ENCODE measurements around the genes HMCES and ALG1L2.

DNA sequence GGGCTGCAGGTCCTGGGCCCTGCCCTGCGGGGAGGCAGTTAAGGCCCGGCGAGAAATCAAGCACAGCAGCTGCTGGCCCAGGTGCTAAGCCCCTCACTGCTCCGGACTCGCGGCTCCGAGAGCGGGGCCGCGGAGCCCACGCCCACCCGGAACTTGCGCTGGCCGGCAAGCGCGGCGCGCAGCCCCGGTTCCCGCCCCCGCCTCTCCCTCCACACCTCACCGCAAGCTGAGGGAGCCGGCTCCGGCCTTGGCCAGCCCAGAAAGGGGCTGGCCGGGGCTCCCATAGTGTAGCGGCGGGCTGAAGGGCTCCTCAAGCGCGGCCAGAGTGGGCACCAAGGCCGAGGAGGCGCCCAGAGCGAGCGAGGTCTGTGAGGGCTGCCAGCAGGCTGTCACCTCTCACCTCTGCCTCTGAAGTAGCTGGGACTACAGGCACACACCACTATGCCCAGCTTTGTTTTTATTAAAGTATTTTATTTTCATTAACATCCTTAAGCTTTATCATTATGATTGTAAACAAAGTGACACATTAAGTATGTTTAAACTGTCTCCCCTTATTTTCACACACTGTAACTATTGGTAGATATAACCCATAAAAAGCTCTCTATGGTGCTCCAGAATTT is 8.0 kb downstream of the GP9 start:
- PRO-cap: no peak

DNA sequence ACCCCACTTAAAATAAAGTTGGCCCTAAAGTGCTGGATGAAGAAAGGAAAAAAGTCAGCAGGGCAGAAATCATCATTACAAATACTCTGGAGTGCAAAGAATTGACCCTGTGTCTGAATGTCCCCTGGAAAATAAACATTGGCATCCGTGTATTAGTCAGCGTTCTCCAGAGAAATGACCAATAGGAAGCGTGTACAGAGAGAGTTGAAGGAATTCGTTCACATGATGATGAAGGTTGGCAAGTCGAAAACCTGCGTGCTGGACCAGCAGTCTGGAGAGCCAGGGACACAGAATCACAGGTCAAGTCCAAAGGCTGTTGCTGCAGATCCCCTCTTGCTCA is 16.6 kb downstream of the GP9 start:
- PRO-cap: no peak

GRCh38 chr3:129120244-129121332 is 1.0 kb downstream of the RAB43 start:
- PRO-cap: unidirectional peak, plus-strand start at chr3:129120829

GRCh38 chr3:129167001-129167970 is 6.4 kb upstream of the ISY1 start:
- PRO-cap: no peak

DNA sequence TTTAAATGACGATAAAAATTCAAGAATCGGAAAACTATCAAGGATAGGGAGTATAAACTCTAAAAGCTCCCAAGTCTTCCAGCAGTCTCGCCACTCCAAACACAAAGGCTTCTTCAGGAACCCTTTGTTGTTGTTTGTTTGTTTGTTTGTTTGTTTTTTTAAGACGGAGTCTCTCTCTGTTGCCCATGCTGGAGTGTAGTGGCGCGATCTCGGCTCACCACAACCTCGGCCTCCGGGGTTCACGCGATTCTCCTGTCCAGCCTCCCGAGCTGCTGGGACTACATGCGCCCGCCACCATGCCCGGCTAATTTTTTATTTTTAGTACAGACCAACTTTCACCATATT is 914 bp downstream of the CNBP start:
- PRO-cap: unidirectional peak, minus-strand start at position 254 of the sequence

DNA sequence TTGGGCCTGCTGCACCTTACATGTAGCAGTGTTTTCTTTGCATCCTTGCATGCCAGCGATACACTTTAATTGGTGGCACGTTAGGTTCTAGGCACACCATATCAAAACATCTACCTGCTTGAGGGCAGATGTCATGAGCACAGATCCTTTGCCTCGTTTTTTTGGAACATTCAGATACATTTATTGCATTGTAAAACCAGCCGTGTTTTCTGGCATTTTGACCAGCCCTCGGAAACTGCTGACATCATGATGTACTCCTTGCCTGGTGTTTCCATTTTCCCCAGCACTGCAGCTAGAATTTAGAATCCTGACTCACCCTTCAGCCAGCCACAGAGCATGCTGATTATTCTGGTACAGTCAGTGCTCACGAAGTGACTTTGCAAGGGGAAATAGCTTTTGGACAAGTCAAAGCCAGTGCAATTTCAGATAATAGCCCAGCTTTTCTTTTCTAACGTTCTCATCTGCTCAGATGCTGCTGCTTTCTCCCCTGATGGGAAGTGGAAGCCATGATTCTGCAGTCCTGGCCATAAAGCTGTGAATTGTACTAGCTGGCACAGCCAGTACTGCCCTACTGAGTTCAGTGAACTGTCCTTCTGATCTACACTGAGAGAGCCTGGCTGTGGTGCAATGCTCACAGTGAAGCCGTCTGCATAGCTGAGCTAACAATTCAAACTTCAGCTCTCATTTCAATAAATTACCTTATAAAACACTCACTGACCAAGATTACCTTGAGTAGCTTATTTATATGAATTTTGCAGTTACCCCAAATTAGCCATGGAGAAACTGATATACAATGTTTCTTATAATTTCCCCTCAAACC is 12.1 kb upstream of the CNBP start:
- PRO-cap: no peak

DNA sequence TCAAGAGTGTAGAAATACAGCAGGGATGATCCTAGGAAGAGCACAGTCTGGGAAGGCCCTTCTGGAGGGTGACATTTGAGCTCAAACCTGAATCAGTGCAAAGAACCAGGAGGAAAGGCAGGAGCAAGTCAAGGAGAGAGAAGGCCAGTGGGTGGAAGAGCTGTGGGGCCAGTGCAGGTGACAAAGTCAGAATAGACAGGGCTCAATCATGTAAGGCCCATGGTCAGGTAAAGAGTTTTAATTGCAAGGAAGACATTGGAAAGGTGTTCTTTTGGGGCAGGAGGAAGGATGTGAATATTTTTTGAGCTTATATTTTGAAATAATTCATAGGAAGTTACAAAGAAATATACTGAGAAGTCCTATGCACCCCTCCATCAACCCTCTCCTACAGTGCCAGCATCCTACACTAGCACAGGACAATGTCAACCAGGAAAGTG is 11.9 kb downstream of the COPG1 start:
- PRO-cap: no peak

GRCh38 chr3:129278266-129279343 is at the start of gene HMCES:
TSS of gene HMCES (plus strand) at chr3:129278870.
- PRO-cap: bidirectional peak, plus-strand start at chr3:129278845, minus-strand start at chr3:129278763; unidirectional peak, plus-strand start at chr3:129279210

GRCh38 chr3:129384515-129385331 is 43.7 kb downstream of the EFCAB12 start:
- PRO-cap: no peak

- PRO-cap: no peak
Observed at GRCh38 chr3:129413554-129414502, 14.6 kb downstream of the EFCAB12 start.

DNA sequence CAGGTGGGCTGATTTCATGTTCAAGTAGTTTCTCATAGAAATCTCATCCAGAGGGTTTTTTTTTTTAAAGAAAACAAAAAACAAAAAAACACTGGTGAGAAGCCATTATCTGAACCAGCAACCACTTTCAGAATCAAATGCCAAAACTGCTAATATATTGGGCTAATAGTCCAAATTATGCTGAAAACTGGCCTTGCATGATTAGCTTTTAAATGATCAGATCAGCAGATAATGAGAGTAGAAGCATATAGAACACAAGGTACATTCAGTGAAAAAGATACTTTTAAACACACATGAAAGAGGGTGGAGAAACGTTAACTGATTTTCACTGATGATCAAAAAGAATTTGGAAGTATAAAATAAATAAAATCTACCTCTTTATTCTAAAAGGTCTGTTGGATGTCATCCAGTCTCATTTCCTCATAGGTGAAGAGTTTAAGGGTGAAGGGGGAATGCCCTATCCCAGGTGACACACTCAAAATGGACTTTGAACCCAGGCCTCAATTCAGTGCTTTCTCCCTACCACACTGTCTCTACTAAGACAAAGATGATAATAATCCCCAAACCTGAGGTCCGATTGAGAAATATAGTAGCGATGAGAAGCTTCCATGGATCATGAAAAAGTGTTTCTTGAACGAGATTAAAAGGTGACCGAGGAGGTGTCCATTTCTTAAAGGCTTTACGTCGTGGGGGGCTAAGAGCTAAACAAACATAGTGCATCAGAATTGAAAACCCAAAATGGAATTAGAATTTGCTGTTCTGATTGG is 5.0 kb upstream of the EFCAB12 start:
- PRO-cap: no peak

GRCh38 chr3:129560304-129560864 is 17.4 kb downstream of the H1-8 start:
- PRO-cap: bidirectional peak, plus-strand start at chr3:129560658, minus-strand start at chr3:129560488

DNA sequence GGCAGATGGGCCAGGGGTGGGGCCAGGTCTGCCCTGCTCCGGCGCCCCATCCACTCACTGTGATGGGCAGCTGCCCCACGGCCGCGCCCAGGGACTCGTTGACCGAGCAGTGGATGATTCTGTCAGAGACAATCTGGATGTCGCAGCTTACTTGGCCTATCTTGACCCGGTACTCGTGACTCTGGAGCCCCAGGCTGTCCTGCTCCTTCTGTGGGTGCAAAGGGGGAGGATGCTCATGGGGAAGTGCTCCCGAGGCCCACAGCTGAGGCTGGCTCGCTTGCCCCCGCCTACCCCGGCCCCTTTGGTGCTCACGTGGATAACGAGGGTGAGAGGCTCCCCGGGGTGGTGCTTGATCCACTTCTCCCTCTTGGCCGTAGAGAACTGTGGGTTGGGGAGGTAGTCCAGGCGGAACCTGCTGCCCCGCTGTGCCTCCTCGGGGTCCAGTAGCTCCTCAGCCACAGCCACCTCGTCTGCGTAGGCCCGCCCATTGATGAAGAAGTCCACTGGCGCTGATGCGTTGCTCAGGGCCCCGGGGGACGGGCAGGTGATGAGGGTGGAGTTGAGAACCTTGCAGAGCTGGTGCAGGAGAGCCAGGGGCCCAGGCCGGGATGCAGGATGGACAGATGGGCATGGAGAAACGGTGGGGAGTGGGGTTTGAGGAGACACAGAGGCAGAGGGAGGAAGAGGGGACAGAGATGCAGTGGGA is 27.9 kb downstream of the H1-8 start:
- PRO-cap: no peak

DNA sequence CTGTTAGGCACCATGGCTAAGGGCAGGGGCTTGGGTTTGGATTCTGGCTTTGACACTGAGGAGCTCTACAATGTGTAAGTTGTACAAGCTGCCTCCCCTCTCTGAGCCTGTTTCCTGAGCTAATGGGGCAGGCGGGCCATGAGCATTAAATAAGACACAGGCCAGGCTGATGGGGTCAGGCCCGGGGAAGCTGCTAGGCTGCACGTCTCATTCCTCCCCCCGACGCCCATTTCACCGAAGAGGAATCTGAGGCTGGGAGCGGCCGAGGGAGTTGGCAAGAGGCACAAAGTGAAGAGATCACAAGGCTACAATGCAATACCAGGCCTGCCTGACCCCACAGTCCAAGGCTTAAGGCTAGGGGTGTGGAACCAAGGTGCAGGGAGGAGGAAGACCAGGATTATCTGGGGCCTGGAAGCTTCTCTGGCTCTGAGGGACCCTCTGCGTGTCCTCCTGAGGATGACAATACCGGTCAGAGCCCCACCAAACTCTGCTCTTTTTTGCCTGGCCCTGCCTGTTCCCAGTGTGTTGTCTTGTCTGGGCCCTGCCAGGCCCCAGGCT is 19.4 kb downstream of the PLXND1 start:
- PRO-cap: bidirectional peak, plus-strand start at position 337 of the sequence, minus-strand start at position 124 of the sequence

DNA sequence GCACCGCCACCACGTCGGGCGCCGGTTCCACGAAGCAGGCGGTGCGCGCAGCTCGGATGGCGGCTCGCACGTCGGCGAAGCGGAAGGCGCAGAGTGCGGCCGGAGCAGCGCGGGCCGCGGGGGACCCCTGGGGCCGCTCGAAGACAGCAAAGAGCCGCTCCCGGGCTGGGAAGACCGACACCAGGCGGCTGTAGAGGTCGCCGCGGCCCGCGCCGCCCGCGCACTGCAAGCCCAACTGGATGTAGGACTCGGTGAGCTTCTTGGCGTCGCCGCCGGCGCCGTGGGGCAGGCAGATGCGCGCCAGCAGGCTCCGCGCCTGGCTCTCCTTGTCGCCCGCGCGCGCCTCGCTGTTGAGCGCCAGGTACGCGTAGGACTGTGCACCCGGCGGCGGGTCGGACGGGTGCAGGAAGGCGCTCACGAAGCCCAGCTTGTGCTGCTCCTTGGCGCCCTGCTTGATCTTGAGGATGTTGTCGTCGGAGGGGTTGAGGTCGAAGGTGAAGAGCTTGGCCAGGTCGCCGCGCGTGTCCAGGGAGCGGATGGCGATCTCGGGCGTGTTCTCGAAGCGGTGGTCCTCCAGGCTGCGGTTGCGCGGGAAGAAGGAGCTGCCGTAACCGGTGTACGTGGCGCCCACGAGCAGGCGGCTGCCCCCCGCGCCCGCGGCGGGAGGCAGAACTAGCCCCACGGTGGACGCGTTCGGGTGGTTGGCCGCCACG is 935 bp downstream of the PLXND1 start:
- PRO-cap: bidirectional peak, plus-strand start at position 292 of the sequence, minus-strand start at position 233 of the sequence; bidirectional peak, plus-strand start outside the sequence, minus-strand start at position 674 of the sequence

GRCh38 chr3:129670284-129671338 is 64.1 kb upstream of the PLXND1 start:
- PRO-cap: no peak

DNA sequence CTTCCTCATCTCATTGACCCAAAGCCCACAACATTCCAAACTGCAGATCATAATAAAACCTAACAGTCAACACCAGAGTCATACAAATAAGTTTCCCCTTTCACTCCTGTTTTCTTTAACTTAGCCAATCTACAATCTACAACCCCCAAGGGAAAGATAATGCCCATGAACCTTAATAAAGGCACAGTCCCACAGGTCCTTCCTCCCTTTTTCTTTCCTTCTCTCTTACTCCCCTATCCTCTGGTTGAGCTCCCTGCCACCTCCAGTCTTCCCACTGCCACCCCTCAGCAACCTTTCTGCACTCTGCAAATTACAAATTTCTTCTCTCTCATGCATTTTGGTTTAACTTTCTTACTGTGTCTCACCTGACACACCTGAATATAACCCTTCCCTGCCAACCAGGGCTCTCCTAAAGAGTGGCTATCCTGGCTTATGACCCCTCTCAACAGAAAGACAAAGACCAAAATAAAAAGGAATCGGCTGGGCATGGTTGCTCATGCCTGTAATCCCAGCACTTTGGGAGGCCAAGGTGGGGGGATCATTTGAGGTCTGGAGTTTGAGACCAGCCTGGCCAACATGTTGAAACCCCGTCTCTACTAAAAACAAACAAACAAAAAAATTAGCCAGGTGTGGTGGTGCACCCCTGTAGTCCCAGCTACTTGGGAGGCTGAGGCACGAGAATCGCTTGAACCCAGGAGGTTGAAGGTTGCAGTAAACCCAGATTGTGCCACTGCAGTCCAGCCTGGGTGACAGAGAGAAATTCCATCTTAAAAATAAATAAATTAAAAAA is 136.3 kb downstream of the TMCC1 start:
- PRO-cap: no peak

GRCh38 chr3:129911200-129911706 is 17.7 kb upstream of the TMCC1 start:
- PRO-cap: no peak

- PRO-cap: no peak
Observed at GRCh38 chr3:130081460-130082066, at the start of gene ALG1L2. TSS of gene ALG1L2 (plus strand) at chr3:130081831.

DNA sequence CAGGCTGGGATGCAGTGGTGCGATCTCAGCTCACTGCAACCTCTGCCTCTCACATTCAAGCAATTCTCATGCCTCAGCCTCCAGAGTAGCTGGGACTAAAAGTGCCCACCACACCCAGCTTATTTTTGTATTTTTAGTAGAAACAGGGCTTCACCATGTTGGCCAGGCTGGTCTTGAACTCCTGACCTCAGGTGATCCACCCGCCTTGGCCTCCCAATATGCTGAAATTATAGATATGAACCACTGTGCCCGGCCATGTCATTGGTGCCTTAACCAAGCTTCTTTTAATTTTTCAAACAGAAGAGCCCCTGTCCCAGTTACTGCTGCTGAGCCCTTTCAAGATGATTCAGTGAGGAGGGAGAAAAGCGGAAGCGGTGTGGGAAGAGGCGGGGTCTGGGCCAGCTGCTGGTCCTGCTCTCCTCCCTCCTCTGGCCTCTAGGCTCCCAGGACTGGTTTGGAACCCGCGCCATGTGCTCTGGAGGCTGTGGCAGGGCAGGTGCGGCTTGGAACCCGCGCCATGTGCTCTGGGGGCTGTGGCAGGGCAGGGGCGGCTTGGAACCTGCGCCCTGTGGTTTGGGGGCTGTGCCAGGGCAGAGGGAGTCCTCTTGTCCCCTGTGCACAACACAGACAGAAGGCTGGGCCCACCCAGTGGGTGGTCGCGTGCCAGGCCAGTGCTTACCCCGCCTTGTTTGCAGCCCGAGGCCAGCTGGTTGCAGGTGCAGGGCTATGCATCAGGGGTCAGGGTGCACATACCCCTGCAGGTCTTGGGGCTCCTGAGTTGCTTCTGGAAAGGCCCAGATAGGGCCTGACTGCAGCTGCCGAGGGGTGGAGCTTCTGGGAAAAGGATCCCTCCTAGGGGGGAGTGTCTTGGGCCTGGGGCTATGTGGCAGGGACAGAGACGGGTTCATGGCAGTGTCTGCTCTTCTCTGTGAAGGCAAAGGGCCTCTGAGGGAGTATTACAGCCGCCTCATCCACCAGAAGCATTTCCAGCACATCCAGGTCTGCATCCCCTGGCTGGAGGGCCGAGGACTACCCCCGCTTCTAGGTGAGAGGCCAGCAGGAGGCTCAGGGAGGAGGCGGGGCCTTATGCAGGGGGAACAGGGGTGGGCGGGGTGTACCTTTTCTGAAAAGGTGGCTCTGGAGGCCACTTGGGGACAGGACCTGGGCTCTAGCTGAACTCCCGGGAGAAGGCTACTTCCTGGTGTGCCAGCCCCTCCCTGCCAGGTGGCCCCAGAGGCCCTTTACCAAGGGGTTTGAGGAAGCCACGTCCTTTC is 12.3 kb downstream of the ALG1L2 start:
- PRO-cap: no peak

All from tibial artery (tissue), 1 donor.